Astrocyte (in vitro differentiated cells and primary cell): Measurements from ENCODE around the genes PRPF3, ECM1 and ADAMTSL4.

- PRO-cap, result no peak
- RRBS, 2 experiments, result no CpG with 5 or more reads among the region's 3 CpGs
Measured at GRCh38 chr1:150020707-150021191, 10.2 kb upstream of the OTUD7B start.

GRCh38 chr1:150153965-150154439, 4.3 kb downstream of the PLEKHO1 start:
- PRO-cap, result no peak
- RRBS, 2 experiments, result no CpG with 5 or more reads among the region's 3 CpGs

DNA sequence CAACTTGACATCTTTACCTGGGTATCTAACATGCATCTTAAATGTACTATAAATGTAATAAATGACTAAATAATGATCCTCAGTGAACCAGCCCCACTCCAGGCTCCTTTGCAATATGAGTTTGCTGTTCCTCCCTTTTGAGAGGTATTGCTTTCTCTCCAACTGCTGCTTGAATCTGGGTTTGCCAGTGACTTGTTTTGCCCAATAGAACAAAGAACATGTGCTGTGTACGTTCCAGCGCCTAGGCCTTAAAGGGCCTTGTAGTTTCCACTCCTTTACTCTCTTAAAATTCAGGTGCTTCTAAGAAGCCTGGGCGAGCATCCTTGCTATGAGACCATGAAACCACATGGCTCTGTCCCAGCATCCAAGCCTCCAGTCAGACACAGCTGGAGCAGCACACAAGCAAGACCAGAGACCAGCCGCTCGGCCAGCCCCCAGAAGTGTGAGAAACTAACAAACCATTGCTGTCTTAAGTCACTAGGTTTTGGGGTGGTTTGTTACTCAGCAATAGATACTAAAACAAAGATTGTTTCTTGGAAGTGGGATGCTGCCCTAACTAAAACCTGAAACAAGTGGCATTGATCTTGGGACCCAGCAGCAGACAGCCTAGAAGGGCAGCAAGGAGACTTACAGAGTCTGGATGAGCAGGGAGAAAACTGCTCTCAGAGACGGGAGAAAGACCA, 15.1 kb downstream of the PLEKHO1 start:
- PRO-cap, result no peak
- RRBS, 2 experiments, result no CpG with 5 or more reads among the region's 6 CpGs

DNA sequence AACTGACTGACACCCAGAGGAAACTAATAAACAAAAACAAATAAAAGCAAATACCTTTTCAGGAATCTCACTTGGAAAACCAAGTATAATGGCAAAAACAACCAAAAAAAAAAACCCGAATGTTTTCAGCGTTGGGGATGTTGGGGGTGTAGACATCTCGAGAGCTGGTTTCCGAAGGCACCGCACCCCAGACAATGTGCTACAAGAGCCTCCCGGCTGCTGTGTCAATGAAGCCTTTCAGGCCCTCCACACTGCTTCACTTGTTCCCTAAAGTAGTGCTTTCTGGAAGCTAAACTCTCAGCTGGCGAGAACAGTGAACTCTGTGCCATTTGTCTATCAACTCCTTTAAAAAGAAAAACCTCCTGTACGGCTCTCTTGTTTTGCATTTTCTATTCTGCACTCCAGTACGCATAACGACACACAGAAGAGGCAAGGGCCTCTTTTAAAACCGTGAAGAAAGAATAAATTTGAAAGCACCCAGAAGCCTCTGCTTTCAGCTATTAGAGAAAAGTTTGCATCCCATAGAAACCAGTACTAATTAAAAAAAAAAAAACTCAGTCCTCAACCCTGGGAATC, 32.6 kb downstream of the PLEKHO1 start:
- PRO-cap, result no peak
- RRBS, 2 experiments, result no CpG with 5 or more reads among the region's 11 CpGs

DNA sequence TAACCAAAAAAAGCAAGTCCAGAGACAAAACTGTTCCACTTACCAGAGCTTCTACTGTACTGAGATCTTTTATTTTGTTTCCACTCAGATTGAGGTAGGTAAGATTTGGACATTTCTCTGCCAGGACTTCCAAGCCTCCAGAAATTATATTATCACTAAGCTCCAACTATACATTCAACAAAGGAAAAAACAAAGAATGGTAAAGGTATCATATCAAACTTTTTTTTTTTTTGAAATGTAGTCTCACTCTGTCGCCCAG, 5.5 kb downstream of the ANP32E start:
- PRO-cap, result no peak
- RRBS, 2 experiments, result no CpG with 5 or more reads among the region's 1 CpG

GRCh38 chr1:150281249-150281564, 1.1 kb upstream of the CIART start:
- PRO-cap, result no peak
- RRBS, 2 experiments, result no CpG with 5 or more reads among the region's 8 CpGs

DNA sequence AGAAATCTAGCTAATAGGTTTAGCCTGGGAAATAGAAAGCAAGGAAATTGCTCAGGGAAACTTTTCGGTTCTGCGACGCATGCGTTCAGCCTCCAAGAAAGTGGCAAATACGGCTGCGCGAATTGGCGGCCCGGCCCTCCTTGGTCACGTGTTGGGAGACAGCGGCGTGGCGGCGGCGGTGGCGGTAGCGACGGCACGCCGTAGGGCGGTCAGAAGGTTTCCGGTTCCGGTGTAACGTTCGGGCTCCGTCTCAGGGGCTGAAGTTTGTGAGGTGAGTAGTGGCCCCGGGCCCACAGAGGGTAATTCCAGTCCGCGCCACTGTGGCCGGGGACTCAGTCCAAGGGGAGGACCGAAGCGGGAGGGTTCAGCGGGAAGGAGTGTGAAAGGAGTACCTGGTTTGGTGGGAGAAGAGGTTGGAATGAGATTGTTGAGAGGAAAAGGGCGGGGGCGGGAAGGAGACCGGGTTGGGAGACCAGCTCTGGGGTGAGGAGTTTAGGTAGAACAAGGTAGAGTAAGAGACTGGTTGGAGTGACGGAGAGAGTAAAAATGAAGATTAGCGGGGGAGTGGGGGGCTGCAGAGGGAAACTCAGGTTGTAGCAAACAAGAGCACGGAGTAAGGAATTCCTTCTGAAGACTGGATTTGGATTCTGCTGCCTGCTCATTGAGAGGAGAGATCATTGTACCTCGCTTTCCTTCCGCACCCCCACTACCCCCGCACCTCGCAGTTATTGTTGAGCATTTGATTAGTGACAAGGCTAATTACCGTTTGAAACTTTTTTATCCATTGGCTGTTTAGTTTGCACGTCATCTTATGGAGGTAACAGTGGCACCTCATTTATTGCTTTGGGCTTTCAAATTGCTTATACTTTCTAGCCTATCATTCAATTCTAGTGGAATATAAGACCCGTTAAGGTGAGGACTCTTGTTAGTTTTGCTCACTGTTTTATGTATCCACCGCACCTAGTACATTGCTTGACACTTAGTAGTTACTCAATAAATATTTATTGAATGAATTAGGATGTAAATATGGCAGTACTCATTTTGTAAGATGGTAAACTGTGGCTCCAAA, at the start of gene PRPF3:
PRPF3 (plus strand) TSS at position 212 of the 1,069 bp plus-strand sequence.
- PRO-cap, result bidirectional peak, plus-strand start at position 167 of the sequence, minus-strand start at position 145 of the sequence
- RRBS, 2 experiments, result under 1 to 4% methylated on average over 11 to 14 of the region's 47 CpGs

DNA sequence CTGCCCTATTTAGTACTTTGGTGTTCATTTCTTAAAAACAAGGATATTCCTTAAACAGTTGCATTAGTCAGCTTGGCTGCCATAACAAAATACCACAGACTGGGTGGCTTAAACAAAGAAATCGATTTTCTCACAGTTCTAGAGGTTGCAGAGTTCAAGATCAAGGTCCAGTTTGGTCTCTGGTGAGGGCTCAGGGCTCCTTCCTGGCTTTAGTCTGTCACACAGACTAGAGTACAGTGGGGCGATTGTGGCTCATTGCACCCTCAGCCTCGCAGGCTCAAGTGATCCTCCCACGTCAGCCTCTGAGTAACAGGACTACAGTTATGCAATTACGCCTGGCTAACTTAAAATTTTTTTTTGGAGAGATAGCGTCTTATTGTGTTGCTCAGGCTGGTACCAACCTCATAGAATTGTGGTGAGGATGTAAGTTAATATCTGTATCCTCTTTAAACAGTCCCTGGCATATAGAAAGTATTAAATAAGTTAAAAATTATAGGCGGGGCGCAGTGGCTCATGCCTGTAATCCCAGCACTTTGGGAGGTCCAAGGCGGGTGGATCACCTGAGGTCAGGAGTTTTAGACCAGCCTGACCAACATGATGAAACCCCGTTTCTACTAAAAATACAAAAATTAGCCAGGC, 46.9 kb downstream of the RPRD2 start:
- PRO-cap, result no peak
- RRBS, 2 experiments, result no CpG with 5 or more reads among the region's 10 CpGs

DNA sequence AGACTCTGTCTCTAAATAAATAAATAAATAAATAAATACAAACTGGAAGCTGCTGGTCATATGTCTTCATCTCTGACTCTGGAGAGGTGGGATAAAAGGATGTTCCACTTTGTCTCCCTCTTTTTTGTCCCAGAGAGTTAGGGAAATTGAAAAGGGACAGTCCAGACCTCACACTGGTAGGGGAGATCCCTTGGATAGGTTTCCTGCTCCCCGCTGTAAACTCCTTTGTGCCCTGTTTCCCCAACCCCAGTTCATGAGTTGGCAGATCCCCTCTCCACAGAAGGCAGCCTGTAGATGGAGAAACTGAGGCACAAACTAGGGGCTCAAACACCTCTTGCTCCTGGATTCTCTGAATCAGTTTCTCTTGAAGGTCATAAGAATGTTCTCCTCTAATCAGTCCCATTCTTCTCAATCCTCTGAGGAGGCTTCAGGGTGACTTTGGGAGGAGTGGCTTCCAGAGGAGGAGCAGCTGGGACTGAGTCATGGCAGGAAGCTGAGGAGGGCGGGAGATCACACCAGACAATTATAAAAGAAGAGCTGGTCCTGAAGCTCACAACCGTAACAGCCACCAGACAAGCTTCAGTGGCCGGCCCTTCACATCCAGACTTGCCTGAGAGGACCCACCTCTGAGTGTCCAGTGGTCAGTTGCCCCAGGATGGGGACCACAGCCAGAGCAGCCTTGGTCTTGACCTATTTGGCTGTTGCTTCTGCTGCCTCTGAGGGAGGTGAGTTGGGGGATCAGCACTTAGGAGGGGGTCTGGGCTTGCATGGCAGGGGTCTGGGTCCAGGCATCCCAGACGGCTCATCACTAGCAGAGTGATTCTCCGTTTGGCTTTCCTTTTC, at the start of gene ECM1:
ECM1 (plus strand) TSS at position 555 of the 843 bp plus-strand sequence.
- PRO-cap, result unidirectional peak, plus-strand start at position 555 of the sequence
- RRBS, 2 experiments, result no CpG with 5 or more reads among the region's 6 CpGs

DNA sequence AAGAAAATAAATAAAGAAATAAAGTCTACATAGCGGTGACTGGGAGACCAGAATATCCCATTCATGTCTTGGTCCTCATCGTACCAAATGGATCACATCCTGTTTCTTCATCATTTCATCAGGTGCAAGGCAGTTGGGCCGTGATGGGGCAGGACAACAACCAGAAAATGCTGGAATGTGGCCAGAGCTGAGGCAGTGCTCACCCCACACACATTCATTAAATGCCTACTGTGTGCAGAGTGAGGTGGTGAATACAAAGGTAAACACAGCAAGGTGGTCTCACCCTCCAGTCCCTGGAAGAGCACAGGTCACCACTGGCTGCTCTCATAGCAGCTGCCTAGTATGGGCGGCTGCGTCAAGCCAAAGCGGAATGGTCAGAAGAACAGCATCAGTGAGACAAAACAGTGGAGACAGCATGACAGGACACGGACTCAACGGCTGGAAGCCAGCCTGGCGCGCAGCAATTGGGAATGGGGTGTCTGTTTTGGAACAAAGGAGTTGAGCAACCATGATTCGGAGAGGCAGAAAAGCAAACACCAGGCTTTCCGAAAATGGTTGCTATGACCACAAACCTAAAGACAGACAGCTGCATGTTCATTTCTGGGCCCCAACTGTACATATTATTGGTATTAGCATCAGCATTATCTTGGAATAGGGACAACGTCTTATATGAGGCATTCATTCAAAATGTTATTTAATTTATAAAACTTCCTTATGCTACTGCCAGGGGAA, 5.6 kb upstream of the ADAMTSL4 start:
- PRO-cap, result no peak
- RRBS, 2 experiments, result no CpG with 5 or more reads among the region's 13 CpGs

DNA sequence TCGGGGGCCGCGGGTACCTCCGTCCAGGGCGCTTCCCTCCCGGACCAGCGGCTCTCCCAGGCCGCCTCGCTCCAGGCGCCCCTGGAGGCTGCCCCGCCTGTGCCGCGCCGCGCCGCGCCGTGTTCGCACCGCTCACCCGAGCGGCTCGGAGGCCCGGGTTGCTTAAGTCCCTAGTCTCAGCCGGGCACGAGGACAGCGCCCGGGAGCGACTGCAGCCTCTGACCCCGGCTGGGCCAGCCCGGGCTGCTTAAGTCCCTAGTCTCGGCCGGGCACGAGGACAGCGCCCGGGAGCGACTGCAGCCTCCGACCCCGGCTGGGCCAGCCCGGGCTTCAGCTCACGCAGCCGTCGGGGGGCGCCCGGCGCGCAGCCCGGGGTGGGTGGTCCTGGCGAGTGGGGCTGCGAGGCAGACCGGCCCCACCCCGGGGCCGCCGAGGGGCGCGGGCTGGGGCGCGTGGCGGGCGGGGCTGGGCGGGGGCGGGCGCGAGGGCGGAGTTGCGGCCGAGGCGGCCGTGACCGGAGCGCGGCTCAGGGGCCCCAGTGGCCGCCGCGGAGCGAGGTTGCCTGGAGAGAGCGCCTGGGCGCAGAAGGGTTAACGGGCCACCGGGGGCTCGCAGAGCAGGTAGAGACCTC, at the start of gene ADAMTSL4:
ADAMTSL4 (plus strand) TSS at position 529 of the 631 bp plus-strand sequence.
- PRO-cap, result unidirectional peak, plus-strand start at position 529 of the sequence
- RRBS, 2 experiments, result 2% methylated on average over 14 to 30 of the region's 81 CpGs

GRCh38 chr1:150550070-150550583, 919 bp downstream of the ADAMTSL4 start:
- PRO-cap, result no peak
- RRBS, 2 experiments, result 47% methylated on average over 5 of the region's 17 CpGs

DNA sequence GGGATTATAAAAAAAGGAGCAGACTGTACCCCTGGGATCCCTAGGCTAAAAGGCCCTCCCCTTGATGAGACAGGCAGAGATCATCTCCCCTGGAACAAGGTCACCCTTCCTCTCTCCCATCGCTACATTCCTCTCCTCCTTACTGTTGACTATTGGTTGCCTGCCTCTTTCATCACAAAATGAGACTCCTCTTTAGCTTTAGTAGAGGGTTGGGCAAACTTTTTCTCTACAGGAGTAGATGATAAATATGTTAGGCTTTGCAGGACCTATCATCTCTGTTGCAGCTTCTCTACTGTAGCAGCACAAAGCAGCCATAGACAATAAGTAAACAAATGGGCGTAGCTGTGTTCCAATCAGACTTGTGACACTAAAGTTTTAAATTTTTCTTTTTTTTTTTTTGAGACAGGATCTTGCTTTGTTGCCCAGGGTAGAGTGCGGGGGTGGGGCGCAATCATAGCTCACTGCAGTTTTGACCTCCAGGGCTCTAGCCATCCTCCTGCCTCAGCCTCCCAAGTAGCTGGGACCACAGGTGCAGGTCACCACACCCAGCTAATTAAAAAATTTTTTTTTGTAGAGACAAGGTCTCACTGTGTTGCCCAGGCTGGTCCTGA, 15.0 kb downstream of the ADAMTSL4 start:
- PRO-cap, result unidirectional peak, minus-strand start at position 204 of the sequence
- RRBS, 2 experiments, result no CpG with 5 or more reads among the region's 4 CpGs

GRCh38 chr1:150616841-150617406, 12.5 kb downstream of the ENSA start:
- PRO-cap, result no peak
- RRBS, 2 experiments, result no CpG with 5 or more reads among the region's 7 CpGs

GRCh38 chr1:150627636-150628546, 1.5 kb downstream of the ENSA start:
- PRO-cap, result no peak
- RRBS, 2 experiments, result no CpG with 5 or more reads among the region's 6 CpGs

- PRO-cap, result no peak
- RRBS, 2 experiments, result no CpG with 5 or more reads among the region's 3 CpGs
Measured at GRCh38 chr1:150768314-150768647, 2.7 kb upstream of the CTSS start.

GRCh38 chr1:150881386-150882204, 5.2 kb upstream of the ARNT start:
- PRO-cap, result no peak
- RRBS, 2 experiments, result no CpG with 5 or more reads among the region's 2 CpGs

DNA sequence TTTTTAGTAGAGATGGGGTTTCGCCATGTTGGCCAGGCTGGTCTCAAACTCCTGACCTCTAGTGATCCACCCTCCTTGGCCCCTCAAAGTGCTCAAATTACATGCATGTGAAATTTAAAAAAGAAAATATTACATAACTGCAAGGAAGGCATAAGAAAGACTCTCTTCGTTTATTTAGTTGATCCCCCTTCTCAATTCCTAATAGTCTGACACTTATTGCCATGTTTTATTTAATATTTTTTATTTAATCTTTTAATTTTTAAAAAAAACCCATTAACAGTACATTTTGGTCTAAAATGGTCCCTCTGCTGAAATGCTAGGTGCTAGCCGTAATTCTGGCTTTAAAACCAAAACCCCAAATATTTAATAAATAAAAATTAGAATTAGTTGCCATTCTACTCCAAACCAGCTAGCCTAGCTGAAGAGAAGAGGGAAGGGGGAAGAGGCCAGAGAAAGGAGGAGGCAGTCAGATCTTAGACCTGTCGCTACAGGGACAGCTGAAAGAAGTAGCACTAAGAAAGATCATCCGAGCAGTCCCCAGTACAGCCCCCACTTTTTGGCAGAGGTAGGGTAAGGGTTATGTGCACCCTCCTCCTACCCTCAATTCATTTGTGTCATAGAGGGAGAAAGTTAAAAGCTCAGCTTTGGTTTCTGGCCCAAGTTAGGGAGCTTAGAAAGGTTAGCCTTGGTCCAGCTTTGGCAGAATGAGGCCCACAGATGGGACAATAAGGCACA, 9.4 kb downstream of the CERS2 start:
- PRO-cap, result no peak
- RRBS, 2 experiments, result no CpG with 5 or more reads among the region's 5 CpGs

GRCh38 chr1:150972505-150972900, 2.1 kb downstream of the CERS2 start:
- PRO-cap, result no peak
- RRBS, 2 experiments, result no CpG with 5 or more reads among the region's 2 CpGs

DNA sequence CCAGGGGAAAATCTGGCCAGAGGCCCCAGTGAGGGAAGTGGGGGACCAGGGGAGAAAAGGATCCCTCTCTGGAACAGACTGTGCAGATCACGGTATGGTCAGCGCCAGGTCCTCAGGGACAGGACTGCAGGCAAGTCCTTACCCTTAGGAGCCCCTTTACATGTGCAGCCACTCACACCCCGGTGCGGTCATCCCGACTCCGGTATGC, 1.3 kb downstream of the CERS2 start:
- PRO-cap, result no peak
- RRBS, 2 experiments, result no CpG with 5 or more reads among the region's 6 CpGs